Bile duct (tissue), 1 donor: Measurements from ENCODE around the genes NSMCE4A, C10orf120 and CUZD1.

DNA sequence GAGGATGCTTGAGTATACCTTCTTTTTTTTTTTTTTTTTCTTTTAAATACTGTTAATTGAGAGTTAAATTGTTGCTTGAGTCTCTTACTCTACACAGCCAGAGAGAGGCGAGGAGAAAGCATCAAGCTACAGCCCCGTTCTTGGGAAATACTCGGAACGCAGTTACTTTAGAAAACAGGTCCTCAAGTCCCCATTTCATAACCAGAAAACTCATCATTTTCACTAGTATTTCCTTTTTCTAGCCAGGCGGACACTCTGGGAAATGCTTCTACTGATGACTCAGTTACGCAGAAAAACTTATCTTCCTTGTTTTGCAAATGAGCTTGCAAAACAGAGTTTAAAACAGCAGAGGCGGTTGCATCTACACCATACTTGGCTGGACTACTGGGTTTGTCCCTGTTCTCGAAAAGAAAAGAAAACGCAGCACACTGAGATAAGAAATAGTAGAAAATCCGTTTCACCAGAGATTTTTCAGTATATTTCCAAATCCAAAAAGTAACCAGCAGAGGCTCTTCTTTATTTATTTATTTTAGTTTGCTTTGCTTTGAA, 111.5 kb upstream of the FGFR2 start:
- PRO-cap: unidirectional peak, plus-strand start at position 328 of the sequence

- PRO-cap: bidirectional peak, plus-strand start at chr10:121975311, minus-strand start at chr10:121975136
These were observed at the start of gene NSMCE4A for GRCh38 chr10:121974972-121975451. NSMCE4A (minus strand) TSS chr10:121975217.

GRCh38 chr10:121975452-121975774, 396 bp upstream of the NSMCE4A start:
- PRO-cap: no peak

GRCh38 chr10:121994338-121995079, 5.5 kb downstream of the TACC2 start:
- PRO-cap: bidirectional peak, plus-strand start at chr10:121994693, minus-strand start at chr10:121994716

DNA sequence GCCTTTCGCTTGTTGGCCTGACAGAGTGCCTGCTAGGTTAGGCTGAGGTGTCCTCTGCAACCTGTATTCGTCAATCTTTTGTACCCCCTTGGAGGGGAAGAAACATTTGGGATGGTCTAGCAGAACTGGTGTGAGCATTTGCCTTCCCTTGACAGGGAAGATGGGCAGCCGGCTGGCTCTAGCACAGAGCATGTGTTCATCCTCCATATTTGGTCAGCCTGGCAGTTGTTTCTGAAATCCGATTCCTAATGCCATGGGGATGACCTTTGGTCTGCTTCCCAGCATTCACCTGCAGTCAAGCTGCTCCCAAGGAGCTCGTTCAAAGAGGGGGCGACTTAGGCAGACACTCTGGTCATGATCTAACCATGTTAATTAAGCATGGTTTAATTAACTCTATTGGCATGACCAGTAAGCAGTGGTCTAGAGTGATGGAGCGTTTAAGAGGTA, 55.3 kb downstream of the TACC2 start:
- PRO-cap: no peak

DNA sequence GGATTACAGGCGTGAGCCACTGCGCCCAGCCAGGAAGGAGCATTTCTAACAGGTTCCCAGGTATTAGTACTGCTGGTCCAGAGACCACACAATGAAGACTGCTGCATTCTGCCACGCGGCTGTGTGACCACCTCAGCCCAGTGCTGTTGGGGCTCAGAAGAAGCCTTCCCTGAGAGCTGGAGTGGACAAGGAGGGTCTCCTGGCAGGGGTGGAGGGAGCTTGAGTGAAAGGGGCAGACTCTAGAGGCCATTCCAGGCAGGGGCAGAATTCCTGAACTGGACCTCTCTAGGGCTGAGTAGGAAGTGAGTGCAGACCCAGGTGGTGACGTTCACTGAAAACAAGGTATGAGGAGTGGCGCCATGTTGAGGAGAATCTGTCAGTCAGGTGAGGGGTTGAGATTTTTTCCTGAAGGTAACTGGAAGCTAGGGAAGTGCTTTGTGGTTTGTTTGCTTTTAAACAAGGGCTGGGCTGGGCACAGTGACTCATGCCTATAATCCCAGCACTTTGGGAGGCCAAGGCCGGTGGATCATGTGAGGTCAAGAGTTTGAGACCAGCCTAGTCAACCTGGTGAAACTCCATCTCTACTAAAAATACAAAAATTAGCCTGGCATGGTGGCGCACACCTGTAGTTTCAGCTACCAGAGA, 67.6 kb downstream of the TACC2 start:
- PRO-cap: no peak

- PRO-cap: no peak
These were observed 110.1 kb downstream of the TACC2 start for GRCh38 chr10:122099061-122099531.

DNA sequence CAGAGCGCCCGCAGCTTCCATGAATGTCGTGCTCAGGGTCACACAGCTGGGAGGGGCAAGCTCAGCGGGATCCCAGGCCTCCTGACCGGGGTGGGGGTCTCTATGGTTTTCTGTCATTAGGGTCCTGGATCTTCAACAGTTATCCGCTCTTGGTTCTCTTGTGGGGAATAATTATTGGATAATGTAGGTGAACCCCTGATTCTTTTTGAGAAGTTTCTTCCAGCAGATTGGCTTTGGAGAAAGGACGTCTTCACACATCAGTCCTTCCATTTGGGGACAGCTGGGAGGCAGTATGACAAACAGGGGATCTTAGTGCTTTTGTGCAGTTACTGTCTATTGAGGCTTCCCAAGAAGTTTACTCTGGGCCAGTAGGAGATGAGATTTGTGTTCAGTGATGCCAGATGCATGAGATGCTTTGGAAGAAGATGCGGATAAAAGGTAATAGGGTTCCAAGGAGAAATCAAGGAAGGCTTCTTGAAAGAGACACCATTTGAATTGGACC, 30.5 kb upstream of the BTBD16 start:
- PRO-cap: no peak

- PRO-cap: no peak
These were observed 29.4 kb upstream of the BTBD16 start for GRCh38 chr10:122241570-122242271.

GRCh38 chr10:122263961-122264593, 7.0 kb upstream of the BTBD16 start:
- PRO-cap: no peak

DNA sequence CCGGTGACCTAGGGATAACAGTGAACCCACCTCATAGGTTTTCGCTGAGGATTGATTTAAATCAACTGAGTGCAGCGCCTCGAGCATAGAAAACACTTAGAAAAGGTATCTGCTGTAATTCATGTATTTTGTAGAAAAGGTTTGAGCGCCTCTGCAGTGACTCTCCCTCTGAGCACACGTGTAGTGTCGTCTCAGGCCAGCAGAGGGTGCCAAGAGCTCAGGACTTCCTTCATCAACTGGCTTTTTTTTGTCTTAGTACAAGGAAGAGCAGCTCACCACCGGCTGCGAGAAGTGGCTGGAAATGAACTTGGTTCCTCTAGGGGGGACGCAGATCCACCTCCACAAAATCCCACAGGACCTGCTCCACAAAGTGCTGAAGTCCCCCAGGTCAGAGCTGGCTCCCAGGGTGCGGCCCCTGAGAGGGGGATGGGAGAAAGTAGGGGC, 27.7 kb downstream of the BTBD16 start:
- PRO-cap: unidirectional peak, plus-strand start at position 255 of the sequence

- PRO-cap: no peak
These were observed 50.4 kb upstream of the PLEKHA1 start for GRCh38 chr10:122324161-122324450.

DNA sequence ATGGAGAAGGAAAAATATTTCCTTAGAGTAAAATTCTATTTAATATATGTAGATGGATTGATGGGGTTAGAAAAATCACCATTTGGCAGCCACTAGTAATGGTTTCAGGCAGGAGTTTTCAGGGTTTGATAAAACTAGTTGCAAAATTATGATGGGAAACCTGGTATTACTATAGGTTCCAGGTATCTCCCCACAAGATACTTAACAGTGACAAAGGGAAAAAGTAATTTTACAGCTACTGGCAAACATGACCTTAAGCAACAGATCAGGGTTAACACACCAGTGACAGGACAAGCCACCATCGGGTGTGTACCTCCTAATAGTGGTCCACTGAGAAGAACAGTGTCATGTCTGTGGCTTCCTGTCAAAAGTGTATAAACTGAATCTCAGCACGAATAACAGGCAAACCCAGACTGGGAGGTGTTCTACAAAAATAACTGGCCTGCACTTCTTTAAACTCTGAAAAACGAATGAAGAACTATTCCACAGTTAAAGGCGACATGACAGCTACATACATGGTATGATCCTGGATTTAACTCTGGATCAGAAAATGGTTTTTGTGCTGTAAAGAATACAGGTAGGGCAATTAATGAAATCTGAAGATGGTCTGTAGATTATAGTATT, 32.2 kb upstream of the ARMS2 start:
- PRO-cap: no peak

DNA sequence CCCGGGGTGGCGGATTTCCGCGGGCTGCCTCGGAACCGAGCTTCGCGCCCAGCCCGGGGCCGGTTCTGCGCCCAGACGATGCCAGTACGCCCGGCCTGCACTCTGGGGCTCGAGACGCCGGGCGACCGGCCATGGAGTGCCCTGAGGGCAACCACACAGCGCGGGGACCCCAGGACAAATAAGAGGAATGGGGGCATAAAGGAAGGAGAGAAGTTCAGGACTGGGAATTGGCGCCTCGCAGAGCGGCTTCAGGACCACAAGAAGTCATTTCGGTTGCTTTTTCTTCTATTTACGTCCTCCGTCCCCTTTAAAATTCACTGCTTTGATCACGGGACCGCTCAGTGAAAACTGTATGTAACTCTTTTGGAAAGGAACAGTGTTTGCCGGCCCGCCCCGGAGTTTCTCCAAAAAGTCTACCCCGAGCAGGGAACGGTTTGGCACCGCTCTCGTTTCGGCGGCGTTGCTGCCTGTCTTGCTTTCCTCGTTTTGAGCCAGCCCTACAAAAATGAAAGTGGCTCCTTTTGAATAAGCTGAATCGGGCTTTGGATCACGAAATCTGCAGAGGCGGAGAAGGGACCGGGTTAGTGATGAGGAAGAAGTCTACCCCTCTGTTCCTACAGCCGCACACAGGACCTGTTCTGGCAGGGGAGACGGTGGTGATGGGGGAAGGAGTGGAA, 1.1 kb downstream of the HTRA1 start:
- PRO-cap: bidirectional peak, plus-strand start at position 373 of the sequence, minus-strand start at position 300 of the sequence

DNA sequence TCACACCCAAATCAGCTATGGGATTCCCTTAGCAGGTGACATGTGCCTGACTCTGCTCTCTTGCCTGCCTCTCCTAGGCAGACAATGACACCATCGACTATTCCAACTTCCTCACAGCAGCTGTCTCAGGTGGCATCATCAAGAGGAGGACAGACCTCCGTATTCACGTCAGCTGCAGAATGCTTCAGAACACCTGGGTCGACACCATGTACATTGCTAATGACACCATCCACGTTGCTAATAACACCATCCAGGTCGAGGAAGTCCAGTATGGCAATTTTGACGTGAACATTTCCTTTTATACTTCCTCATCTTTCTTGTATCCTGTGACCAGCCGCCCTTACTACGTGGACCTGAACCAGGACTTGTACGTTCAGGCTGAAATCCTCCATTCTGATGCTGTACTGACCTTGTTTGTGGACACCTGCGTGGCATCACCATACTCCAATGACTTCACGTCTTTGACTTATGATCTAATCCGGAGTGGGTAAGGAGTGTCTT, 32.6 kb upstream of the SPADH start:
- PRO-cap: no peak

DNA sequence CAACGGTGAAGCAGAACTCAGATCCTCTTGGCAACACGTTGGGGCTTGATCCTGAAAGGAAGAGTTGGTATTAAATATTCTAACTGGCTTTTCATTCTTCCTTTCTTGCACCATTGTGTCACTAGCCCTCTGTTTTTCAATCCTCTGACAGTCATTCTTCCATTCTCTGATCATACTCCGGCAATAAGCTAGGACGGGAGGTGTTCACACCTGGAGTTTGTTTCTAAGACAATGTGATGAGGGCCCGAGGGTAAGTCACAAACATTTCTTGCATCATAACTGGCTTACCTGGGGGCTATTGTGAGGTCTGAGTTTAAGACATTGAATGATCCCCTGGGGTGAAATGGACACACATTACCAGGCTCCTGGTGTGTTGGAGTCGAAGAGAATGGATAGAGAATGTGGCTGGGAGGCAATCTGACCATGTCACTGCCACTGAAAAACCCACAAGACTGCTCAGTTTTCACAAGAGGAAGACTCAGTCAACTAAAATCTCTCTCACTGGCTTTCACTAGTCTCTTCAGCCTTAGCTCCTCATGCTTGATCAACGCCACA, at the start of gene C10orf120:
C10orf120 (minus strand) TSS at position 230 of the 555 bp plus-strand sequence.
- PRO-cap: no peak

DNA sequence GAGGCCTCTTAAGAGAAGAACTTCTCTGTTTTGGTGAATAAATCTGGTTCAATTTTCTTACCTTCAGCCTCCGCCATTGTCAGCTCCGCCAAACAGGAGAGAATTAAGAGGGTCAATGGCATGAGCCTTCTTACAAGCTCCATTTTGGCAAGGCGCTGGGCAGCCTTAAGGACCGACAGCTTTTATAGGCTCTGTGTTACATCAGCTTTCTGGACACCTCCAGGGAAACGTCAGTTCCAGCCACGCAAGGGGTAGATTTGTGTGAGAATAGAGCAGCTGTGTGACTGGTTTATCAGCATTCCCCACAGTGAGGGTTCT, at the start of gene CUZD1:
CUZD1 (minus strand) TSS at position 157 of the 318 bp plus-strand sequence.
- PRO-cap: no peak

- PRO-cap: no peak
These were observed 30.4 kb downstream of the ACADSB start for GRCh38 chr10:123038886-123039871.

- PRO-cap: no peak
These were observed 1.1 kb upstream of the HMX3 start for GRCh38 chr10:123134698-123135039.

- PRO-cap: no peak
These were observed 77.8 kb downstream of the GPR26 start for GRCh38 chr10:123743814-123744443.